Measurements from ENCODE around the genes TSHZ3, PDCD5, ANKRD27 and SLC7A10.

DNA sequence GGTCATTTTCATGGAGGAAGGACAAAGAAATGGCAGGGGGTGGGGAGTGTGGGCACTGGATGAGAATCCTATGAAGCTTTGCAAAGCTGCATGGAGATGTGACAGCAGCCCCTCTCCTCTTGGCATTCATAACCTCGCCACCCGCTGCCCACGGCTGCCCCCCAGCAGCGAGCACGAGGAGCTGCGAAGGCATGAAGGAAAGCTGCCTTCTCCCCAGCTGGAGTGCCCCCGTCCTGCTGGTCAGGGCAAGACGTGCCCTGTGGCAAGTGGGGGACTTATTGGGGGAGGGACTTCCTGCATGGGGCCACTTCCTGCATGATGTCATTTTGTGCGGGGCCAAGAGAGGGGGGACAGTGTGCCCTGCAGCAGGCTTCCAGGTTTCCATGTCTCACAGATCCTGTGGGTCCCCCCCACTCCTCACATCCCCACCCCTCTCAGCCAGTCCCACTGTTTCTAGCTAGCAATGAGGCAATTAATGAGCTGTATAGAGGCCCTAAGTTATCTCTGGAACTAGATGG lies 85.9 kb downstream of the TSHZ3 start:
- PRO-cap: no peak

DNA sequence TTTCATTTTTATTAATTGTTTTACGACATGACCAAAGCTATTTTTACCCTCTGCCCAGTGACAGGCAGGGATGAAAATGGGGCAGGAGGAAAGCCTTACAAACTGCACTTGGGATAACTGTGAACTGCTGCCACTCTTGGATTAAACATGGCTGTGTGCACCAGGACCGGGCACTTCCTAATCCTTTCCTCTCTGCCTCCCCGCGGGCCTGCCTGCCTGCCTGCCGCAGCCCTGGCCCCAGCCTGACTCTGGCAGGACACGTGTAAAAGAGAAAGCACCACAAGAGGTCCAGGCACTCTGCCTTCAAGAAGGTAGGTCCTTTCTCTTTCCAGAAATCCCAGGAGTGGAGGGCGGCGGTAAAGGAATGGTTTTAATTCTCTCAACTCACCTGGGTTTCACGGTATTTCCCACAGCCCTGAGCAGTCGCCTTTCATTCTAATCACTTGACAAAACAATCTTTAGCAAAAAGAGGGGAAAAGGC lies 4.8 kb downstream of the TSHZ3 start:
- PRO-cap: no peak

DNA sequence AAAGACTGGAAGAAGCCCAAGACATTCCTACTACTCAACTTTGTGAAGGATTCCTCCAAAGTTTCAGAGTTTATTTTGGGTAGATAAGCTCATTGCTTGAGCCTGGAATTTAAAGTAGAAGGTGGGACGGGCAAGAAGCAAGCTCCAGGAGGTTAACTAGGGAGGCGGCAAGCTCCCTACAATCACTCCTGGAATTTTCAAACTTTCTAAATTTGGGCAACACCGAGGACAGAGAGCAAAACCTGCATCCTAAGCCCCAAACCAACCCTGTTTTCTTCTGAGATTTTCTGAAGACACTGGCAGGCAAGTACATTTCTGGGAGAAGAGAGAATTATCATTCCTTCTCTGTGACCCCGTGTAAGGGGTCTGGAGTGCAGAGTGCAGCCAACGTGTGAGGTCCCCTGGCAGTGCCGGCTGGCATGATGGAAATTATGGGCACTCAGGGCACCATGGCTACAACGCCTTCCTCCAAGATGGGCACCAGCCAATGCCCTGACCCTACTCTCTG lies 1.7 kb downstream of the TSHZ3 start:
- PRO-cap: no peak

DNA sequence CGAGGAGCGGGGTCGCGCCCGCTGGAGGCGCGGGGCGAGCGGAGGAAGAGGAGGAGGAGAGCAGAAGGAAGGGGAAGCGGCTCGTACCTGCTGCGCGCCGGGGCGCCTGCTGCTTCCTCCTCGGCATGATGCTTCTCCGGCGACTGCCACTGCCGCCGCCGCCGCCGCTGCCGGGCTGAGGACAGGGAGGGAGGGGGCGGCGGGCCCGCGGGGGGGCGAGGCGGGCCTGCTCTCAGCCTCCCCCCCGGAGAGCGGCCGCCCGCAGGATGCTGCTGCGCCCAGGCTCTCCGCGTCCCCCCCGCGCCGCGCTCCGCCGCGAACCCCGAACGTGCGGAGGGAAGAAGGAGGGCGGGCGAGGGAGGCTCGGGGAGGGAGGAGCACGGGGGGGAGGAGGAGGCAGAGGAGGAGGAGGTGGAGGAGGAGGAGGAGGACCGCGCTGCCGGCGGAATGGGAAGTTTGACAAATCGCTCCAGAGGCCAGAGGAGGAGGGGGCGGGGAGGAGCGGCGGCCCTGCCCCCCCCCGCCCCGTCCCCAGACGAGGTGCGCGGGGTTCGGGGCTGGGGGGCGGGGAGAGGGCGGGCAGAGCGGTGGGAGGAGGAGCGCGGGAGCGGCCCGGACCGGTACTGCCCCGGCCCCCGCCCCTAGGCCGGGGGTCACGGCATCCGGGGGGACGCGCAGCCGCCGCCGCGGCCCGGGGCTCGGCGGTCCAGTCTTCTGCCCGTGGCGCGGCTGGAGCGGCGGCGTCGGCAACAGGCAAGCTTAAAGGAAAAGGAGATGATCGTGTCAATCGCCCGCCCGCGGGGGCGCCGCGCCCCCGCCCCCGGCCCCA lies at the start of gene TSHZ3:
TSHZ3 (minus strand) TSS at position 344 of the 829 bp plus-strand sequence.
- PRO-cap: bidirectional peak, plus-strand start at position 644 of the sequence, minus-strand start at position 145 of the sequence

DNA sequence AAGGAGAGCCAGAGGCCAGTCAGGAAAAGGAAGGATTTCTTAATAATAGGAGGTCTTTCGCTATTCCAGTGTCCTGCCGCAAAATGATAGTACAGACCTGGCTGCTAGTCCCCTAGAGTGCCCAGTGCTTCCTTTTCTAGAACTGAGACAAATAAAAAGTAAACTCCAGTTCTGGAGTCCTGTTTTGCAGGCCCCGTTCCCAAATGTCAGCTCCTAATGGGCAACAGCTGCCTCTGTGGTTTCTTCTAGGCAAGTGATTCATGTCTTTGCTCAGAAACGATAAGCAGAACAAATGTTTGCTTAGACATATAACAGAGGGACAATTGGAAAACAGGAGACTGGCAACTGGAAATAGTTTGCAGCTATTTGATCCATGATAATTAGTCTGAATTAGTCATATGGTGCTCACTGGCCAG lies 29.0 kb upstream of the TSHZ3 start:
- PRO-cap: no peak

DNA sequence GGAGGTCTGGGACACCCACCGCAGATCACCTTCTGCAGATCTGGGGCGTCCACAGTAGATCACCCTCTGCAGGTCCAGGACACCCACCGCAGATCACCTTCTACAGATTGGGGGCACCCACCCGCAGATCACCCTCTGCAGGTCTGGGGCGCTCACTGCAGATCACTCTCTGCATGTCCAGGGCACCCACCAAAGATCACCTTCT lies 153.4 kb upstream of the TSHZ3 start:
- PRO-cap: no peak

- PRO-cap: no peak
Measured at GRCh38 chr19:32373588-32374256, 28.3 kb downstream of the ZNF507 start.

DNA sequence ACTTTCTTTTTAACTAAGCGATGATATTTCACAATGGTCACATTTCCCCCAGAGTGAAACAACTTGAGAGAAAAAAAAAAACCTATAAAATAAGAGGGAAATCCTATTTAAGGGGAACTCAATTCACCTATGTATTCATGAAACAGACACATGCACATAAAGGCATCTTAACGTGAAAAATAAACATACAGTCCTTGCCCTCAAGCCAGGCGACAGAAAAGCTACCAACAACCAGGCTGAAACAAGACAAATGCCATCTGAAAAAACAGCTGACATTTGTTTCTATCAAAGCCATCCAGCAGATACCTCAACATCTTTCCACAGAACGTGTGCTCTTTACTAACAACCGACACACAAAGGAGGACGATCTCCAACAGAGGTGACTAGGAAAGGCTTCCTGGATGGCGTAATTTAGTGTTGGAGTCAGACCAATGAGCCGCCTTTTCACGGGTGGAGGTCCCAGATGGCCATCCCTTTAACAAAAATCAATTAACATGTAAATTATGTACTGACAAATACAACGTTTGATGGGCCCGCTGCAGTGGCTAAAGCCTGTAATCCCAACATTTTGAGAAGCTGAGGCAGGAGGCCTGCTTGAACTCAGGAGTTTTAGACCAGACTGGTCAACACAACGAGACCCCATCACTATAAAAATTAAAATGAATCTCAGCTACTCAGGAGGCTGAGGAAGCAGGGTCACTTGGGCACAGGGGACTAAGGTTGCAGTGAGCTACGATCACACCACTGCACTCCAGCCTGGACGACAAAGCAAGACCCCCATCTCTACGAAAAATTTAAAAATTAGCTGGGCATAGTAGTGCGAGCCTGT lies 1.4 kb upstream of the DPY19L3 start:
- PRO-cap: bidirectional peak, plus-strand start at position 321 of the sequence, minus-strand start at position 358 of the sequence

- PRO-cap: no peak
Measured at GRCh38 chr19:32434028-32434374, 28.4 kb downstream of the DPY19L3 start.

DNA sequence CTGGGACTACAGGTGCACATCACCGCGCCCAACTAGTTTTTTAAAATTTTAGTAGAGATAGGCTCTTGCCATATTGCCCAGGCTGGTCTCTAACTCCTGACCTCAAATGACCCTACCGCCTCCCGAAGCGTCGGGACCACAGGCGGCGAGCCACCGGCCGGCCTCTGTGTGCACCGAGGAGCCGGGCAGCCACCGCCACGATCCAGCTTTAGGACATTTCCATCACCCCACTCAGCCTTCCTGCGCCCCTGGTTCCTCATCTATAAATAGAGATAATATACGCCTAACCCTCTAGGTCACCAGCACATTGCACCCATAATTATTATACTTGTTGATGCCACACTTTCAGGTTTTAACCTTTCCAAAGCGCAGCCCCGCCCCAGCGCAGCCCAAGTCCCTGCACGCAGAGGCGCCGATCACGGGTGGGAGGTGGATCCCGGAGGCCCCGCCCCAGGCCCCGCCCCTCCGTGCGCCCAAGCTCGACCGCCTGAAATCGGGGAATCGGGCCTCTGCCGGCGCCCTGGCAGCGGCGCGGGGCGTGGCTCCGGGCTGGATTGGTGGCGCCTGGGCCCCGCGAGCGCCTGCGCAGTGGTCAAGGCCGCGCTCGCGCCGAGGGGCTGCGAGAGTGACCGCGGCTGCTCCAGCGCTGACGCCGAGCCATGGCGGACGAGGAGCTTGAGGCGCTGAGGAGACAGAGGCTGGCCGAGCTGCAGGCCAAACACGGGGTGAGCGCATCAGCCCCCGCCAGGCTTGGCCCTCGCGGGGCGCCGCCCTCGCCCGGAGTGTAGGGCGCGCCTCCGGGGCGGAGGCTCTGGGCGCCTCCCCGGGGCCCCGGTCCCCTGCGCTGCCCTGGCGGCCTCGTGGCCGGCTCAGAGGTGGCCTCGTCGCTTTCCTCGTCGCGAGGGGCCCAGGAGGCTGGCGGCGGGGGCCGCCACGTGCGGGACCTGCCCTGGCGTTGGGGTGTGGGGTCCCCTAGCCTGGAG lies at the start of gene PDCD5:
PDCD5 (plus strand) TSS at position 588 of the 983 bp plus-strand sequence.
- PRO-cap: bidirectional peak, plus-strand start at position 611 of the sequence, minus-strand start at position 417 of the sequence

DNA sequence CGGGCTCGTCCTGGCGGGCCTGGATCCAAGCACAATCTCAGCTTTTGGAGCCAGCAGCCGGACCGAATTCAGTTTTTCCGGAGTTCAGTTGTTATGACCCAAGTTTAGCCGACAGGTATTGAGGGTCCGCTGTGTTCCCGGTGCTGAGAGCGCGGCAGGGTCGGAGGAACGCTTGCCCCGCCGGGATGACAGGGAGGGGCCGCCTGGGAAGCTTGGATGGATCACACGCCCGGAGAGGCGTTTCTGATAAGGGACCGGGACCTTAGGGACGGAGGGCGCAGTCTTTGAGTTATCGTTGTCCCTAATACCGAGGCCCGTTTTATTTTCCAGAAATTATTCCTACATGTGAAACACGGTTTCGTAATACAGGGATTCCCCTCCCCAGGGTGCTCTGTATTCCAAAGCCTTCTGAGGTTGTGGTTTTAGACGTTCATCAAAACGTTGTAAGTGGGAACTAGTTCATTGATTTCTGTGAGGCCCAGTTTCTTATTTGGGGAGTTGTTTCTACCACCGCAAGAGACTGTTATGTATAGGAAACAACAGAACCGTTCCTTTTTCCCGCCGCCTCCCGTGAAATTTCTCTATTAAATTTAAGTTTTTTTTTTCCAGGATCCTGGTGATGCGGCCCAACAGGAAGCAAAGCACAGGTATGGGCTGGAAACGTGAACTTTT lies 732 bp downstream of the PDCD5 start:
- PRO-cap: unidirectional peak, minus-strand start at position 306 of the sequence

- PRO-cap: no peak
Measured at GRCh38 chr19:32669989-32670355, 5.0 kb downstream of the ANKRD27 start.

DNA sequence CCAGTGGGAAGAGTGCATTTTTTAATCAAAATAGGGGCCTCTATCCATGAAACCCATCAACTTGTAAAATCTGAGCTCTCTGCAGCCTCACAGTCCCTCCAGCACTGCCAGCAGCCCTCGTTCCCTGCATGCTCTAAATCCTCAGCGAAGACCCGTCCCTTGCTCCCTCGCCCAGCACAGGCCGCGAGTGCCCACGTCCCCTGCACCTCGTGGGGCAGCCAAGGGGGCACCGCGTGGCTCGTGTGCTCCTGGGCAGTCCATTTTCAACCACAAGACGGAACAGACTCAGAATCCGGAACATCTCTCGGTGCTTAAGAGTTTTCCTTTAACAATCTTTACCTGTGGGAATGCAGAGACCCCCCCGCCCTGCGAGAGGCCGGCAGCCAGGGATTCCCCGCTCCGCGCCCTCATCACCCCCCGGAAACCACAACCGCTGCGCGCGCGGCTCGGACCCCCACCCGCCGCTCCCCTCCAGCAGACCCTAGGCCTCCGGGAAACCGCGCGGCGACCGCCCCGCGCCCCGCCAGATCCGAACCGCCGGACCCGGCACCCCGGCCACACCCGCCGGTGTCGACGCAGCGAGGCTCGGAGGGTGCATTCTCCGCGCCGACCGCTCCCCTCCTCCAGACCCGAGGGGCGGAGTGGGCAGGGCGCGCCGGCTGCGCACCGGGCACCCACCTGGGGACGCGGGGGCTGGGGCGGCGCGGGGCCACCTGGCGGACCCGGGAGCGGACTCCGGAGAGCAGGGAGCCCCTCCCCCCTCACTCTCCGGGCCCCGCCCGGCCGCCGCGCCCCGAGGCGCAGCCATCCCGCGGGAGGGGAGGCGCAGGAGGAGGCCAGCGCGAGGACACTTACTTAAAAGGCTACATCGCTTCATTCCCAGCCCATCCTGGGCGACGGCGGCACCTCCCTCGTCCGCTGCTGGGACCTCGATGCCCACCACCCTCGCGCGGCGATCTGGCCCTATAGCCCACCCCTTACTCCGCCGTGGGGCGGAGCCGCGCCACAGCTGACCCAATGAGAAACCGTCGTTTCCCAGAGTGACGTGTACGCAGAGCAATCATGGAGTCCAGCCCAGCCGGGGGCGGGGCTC lies at the start of gene ANKRD27:
ANKRD27 (minus strand) TSS at position 965 of the 1,093 bp plus-strand sequence.
- PRO-cap: bidirectional peak, plus-strand start outside the sequence, minus-strand start at position 934 of the sequence

DNA sequence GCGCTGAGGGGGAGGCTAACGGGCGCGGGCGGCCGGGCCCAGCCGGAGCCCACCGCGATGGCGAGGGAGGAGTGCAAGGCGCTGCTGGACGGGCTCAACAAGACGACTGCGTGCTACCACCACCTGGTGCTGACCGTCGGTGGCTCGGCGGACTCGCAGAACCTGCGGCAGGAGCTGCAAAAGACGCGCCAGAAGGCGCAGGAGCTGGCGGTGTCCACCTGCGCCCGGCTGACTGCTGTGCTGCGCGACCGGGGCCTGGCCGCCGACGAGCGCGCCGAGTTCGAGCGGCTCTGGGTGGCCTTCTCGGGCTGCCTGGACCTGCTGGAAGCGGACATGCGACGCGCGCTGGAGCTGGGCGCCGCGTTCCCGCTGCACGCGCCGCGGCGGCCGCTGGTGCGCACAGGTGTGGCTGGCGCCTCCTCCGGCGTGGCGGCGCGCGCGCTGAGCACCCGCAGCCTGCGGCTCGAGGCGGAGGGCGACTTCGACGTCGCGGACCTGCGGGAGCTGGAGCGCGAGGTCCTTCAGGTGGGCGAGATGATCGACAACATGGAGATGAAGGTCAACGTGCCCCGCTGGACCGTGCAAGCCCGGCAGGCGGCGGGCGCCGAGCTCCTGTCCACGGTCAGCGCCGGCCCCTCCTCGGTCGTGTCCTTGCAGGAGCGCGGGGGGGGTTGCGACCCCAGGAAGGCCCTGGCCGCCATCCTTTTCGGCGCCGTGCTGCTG lies 720 bp downstream of the RGS9BP start:
- PRO-cap: no peak

DNA sequence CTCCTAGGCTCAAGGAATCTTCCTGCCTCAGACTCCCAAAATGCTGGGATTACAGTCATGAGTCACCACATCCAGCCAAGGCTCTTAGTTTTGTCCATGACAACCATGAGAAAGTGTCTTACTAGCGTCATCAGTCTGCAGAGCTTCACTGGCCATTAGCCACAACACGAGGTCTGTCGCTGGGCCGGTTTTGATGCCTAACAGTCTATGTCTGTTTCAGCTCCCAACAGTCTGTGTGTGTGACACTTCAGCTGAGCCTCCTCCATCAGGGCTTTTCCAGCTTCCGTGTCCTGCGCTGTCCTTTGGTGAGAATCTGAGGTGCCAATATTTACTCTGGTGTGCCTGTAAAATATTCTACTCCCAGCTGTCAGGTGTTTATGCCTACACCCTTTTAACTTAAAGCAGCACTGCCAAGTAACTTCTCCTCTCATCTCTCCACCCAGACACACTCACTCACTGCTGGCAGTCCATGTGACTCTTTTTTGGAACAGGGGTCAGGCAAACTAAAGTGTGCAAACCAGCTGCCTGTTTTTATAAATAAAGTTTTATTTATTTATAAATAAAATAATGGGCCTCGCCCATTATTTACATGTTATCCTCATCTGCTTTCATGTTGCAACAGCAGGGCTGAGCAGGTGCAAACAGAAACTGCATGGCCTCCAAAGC lies 47.4 kb downstream of the CEP89 start:
- PRO-cap: no peak

- PRO-cap: no peak
Measured at GRCh38 chr19:33009430-33009674, 37.3 kb downstream of the FAAP24 start.

GRCh38 chr19:33055576-33055893 lies 9.2 kb downstream of the RHPN2 start:
- PRO-cap: no peak

- PRO-cap: no peak
Measured at GRCh38 chr19:33062549-33063231, 2.0 kb downstream of the RHPN2 start.

- PRO-cap: no peak
Measured at GRCh38 chr19:33206930-33207483, 12.9 kb downstream of the LRP3 start.

GRCh38 chr19:33225713-33226077 lies at the start of gene SLC7A10:
SLC7A10 (minus strand) TSS chr19:33225850.
- PRO-cap: no peak